Measurements from ENCODE around the gene RPL13.

GRCh38 chr16:88925004-88925939, 51.7 kb downstream of the CBFA2T3 start:
- RRBS: 93% methylated on average over 25 of the region's 41 CpGs

GRCh38 chr16:89244831-89245355, 27.4 kb downstream of the ZNF778 start:
- RRBS: no CpG with 5 or more reads among the region's 12 CpGs

- RRBS: 100% methylated on average over 4 of the region's 49 CpGs
Measured at GRCh38 chr16:89270071-89271175, 52.9 kb downstream of the ZNF778 start.

DNA sequence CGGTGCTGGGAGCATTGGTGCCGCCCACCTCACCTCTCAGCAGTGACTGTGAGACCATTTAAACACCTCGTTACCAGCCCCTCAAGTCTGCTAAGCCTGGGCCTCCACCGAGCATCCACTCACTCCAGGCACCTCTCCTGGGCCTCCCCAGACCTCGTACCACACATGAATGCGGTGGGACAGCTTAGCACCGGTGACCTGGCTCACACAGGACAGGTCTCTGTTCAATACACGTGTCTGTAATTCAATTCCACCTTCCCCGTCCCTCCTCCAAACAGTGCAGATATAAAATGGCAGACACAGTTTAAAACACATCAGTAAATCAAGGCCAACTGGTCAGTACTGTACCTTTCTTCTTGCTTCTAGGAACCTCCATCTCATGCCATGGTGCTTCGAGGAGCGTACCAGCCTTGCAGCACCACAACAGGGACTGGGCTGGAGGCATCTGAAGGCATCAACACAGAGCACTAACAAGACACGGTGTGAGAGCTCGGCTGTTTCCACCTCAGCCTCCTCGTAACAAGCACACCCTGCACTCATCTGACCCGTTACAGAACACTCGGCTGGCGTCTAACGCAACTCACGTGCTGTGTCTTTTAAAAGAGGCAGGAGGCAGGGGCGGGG, 73.9 kb downstream of the ZNF778 start:
- RRBS: no CpG with 5 or more reads among the region's 20 CpGs

GRCh38 chr16:89292197-89293075, 74.9 kb downstream of the ZNF778 start:
- RRBS: no CpG with 5 or more reads among the region's 29 CpGs

DNA sequence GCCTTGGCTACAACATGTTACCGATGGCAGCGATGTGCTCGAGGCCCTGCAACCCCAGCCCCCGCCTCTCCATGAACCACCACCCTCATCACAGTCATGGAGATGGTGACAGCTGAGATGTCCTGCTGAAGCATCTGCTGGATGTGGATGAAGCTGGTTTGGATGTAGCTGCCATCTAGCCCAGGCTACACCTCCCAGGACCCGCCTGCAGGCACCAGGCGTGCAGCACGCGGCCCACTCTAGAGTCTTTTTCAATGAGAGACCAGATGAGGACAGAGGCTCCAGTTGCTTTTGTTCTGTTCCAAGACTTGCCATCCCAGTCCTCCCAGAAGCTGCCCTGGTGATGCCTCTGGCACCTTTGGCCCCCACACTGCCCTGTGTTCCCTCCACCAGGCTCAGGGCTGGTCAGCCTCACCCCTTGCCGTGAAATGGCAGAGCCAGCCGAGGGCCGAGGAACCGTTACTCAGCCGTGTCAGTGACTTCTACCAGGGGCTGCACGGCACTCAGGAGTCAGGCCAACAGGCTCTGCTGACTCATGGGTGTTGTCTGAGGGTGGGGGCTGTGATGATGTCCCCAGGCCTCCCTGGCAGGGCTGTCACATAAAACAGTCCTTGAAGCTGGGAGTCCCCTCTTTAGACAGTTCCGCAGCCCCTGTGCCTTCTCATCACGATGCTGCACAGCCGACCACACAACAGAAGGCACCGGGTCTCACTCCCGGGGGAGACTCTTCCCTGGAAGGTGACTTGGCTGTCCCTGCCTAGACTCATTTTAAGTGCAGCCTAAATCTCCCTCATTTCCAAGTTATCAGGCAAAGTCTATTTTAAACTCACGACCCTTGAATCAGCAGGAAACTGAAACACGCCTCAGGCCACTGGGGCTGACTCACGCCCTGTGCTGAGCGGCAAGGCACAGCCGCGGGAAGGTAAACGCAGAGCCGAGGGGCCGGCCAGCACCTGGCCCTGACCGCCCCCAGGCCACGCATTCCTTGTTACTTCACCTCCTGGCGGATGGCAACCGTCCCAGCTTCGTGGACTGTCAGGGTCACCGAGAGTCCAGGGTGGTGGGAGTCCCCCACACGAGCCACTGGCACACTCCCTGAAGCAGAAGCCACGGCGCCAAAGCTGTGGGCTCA, 102.4 kb downstream of the ZNF778 start:
- RRBS: no CpG with 5 or more reads among the region's 37 CpGs

DNA sequence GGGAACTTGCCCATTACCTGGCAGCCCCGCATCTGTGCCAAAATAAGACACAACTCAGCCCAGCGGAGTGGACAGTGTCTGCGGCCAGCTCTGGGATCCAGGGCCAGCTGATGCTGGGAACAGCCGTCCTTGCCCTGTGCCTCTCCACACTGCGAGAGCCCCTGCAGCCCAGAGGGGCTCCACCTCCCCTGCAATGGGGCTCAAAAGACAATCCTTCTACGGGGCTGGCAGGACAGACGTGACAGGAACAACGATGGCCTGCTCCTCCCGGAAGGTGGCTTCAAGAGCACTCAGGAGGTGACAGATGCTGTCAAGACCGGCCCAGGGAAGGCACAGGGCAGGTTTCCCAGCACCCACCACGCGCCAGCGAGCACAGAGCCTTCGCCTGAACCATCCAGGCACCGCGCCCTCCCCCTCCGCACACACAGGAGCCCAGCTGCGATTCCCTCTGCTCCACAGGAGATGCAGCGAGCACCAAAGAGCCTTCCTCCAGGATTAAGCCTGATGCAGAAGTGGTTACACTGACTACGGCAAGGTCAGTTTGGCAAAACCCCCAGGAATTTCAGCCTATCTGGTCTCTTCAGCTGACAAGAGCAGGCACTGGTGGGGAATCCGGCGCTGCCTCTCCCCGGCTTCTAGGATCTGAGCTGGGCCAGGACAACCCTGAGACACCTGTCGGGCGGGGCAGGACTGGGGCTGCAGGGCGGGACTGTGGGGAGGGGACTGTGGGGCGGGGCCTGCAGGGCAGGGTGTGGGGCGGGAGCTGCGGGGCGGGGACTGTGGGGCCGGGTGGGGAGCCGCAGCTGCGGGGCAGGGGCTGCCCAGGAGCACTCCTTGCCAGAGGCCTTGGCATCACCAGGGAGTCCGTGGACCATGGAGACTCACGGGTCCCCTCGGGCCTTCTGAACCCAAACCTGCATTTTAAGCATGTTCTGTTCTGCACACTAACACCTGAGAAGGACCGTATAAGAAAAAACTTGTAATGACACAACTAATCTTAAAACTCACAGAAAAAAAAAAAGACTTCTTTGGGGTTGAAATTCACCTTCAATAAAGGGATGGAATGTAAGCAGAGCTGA, 103.5 kb downstream of the ZNF778 start:
- RRBS: no CpG with 5 or more reads among the region's 37 CpGs

DNA sequence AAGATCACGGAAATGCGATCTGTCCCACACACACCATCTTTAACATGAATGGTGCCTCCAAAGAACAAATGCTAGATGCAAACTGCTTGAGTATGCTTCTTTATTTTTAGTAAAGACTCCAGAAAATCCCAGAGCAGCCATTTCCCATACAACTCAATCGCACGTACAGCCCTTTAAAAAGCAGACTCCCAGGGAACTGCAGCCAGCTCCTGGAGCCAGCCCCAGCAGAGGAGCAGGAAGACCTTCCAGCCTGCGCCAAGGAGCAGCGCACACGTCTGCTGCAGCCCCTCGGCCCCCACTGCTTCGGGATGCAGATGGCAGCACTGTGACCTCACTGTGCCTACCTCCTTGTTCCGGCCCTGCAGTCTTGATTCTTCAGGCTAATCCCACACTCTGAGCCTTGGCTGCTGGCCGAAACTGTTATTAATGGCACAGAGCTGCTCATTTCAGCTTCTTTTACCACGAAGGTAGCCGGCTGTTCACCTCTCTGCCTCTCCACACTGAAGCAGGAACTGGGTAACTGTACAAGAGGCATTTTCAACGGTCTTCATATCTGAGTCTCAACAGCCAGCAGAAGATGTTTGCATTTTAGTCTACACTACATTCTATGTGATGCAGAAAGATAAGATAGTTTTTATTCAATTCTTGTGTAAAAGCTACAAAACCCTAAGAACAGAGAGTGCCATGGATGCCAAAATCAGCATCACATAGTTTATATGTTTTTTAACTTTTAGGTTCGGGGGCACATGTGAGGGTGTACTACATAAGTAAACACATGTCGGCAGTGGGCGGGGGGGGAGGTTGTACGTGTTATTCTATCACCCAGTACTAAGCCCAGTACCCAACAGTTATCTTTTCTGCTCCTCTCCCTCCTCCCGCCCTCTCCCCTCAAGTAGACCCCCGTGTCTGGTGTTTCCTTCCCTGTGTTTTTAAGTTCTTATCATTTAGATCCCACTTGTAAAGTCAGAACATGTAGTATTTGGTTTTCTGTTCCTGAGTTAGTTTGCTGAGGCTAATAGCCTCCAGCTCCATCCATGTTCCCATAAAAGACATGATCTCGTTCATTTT, 130.8 kb downstream of the ANKRD11 start:
- RRBS: 100% methylated on average over 1 of the region's 21 CpGs

- RRBS: no CpG with 5 or more reads among the region's 15 CpGs
Measured at GRCh38 chr16:89393823-89394495, 96.4 kb downstream of the ANKRD11 start.

DNA sequence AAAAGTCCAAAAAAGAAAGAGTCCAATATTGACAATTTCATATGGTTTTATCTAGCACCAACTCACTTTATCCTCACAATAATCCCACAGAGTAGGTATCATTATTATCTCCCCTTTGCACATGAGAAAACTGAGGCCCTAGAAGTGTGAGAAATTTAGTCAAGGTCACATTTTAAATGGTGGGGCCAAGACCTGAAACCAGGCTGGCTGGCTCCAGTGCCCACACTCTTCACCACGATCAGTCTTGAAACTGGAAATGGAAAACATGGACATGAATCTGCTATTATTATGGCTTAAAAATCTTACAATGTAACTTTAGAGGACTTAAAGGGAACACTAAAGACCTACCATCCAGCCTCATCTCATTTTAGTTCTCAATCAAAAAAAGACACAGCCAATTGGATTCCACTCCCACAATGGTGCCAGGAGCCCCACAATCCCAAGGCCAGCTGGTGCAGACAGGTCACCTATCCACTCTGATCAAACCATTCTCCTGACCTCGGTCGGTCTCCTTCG, 65.2 kb downstream of the ANKRD11 start:
- RRBS: no CpG with 5 or more reads among the region's 4 CpGs

DNA sequence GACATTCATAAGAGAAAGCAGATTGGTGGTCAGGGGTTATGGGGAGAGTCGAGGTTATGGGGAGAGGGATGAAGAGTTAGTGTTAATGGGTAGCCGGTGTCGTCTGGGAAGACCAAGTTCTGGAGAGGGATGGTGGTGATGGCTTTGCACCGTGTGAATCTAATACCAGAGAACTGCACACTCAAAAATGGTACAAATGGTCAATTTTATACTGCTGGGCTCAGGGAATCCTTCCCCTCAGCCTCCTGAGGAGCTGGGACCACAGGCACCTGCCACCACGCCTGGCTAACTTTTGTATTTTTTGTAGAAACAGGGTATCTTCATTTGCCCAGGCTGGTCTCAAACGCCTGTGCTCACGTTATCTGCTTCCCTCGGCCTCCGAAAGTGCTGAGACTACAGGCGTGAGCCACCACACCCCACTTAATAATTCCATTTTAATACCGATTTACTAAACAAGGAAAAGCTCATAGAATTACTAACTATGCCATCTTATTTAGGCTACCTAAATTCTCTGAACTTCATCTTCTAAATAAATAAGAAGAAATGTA, 29.1 kb downstream of the ANKRD11 start:
- RRBS: no CpG with 5 or more reads among the region's 11 CpGs

- RRBS: no CpG with 5 or more reads among the region's 7 CpGs
Measured at GRCh38 chr16:89482764-89483250, 7.6 kb downstream of the ANKRD11 start.

- RRBS: no CpG with 5 or more reads among the region's 14 CpGs
Measured at GRCh38 chr16:89525155-89525719, 17.0 kb downstream of the SPG7 start.

DNA sequence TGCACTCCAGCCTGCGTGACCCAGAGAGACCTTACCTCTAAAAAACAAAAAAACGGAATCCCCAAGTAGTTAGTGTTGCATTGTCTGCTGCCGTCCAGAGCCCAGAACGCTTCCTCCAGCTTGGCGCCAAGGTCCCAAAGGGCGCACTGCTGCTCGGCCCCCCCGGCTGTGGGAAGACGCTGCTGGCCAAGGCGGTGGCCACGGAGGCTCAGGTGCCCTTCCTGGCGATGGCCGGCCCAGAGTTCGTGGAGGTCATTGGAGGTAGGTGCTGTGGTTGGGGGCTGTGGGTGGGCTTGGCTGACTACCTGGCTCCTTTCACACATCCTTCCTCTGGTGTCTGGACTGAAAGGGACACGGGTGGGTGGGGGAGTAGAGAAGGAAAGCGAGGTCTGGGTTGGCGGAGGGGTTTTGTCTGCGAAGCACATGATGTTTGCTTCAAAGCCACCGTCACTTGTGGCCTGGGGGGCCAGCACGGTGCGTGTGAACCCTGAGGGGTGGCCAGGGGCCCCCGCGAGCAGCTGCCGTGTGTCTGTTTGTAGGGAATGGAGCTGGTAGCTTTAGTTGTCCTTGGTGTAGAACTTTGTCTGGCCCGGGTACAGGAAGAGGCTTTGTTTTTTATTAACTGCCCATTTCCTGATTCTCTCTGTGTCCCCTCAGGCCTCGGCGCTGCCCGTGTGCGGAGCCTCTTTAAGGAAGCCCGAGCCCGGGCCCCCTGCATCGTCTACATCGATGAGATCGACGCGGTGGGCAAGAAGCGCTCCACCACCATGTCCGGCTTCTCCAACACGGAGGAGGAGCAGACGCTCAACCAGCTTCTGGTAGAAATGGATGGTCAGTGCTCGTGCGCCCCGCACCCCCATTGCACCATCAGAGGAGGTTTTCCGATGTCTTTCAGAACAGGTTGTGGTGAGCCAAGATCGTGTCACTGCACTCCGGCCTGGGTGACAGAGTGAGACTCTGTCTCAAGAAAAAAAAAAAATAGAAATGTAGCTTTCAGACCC, 23.9 kb downstream of the SPG7 start:
- RRBS: 98% methylated on average over 8 of the region's 46 CpGs

DNA sequence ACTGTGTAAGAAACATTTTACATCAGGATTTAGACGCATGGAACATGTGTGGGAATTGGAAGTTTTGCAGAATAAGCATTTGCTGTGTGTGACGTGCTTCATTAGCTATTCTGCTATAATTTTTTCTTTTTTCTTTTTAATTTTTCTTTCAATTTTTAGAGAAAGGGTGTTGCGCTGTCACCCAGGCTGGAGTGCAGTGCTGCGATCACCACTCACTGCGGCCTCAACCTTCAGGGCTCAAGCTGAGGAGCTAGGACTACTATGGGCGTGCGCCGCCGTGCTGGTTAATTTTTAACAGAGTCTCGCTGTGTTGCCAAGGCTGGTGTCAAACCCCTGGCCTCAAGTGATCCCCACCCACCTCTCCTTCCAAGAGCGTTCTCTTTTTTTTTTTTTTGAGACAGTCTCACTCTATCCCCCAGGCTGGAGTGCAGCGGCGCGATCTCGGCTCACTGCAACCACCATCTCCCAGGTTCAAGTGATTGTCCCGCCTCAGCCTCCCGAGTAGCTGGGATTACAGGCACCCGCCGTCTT, 14.7 kb upstream of the RPL13 start:
- RRBS: no CpG with 5 or more reads among the region's 19 CpGs

DNA sequence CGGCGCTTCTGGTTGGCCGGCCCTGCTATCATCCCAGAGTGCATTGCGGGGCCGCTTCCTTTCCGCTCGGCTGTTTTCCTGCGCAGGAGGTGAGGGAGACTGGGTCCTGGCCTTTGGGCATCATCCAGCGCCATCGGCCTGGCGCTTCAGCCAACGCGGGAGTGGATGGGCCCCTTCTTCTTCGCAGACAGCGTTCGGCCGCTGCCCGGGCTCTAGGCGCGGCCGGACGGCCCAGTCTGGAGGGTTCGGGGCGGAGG, at the start of gene RPL13:
Gene RPL13 (plus strand): TSS at position 59 of the 257 bp plus-strand sequence.
- RRBS: 2% methylated on average over 4 of the region's 24 CpGs

DNA sequence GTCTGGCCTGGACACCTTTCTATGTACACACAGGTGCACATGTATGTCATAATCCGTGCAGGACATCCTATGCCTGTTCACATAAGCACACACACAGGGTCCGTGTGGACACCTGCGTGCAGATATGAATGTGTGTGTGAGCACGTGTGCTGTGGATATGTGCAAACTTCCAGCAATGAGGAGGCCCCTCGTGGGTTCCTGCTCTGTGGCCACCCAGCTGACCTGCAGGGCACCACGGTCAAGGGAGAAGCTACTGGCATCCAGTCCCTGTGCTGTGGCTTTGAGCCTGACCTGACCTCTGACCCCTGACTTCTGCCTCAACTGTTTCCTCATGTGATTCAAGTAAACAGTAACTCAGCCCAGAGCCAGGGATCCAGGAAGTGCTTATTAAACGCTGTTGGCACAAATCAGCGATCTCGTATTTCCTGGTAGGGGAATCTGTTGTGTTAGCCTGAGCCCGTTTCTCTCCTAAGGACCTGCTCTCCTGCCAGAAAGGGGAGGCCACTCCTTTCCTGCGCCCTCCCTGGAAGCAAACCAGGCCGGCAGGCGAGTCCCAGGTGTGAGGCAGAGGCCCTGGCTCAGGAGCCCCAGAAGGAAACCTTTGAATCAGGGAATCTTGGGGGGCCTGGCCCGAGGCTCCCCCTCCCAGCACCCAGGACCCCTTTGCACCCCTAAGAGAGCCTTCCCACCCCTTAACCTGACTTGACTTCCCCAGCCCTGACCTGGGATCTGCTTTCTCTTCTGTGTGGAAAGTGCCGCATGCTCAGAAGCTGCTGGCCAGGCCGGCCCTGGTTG, 6.6 kb downstream of the CPNE7 start:
- RRBS: no CpG with 5 or more reads among the region's 16 CpGs

- RRBS: no CpG with 5 or more reads among the region's 10 CpGs
Measured at GRCh38 chr16:89629849-89630436, 16.5 kb downstream of the DPEP1 start.

DNA sequence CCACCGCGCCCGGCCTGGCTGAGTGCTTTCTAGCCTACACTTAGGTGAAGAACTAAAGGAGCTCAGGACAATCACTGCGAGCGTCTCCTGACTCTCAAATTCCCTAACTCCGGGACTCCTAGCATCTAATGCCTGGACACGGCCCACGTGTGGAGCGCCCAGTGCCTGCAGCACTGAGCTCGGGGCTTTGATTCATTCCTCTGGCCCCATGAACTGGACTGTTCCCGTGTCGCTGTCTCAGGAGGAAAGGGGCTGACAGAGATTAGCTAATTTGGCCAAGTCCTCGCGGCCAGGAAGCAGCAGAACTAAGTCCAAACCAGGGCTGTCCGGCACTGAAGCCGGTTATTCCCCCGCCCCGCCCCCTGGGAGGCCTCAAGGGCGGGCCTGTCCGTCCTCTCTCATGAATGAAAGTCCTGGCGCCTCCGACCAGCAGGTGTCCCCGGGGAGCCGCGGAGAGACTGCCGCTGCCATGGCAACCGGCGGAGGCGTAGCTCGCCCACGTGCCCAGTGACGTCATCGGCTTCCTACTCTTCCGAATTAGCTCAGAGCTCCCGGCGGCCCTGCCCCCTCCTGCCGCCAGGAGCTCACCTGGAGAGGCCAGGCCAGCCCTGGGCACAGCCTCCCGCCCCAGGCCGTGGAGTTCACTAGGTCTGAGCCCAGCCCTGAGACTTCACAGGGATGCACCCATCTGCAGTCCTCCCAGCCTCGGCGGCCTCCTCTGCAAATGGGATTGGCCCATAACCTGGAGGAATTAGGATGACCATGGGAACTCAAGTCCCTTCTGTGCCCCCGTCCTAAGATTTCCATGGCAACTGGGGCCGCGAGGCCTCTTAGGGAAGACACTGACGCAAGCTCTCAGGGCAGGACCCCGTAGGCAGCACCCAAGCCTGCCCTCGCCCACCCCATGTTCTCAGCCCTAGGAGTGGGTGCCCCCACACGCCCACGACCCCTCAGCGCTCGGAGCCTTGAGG, 1.4 kb downstream of the SPATA2L start:
- RRBS: 13% methylated on average over 21 of the region's 51 CpGs

DNA sequence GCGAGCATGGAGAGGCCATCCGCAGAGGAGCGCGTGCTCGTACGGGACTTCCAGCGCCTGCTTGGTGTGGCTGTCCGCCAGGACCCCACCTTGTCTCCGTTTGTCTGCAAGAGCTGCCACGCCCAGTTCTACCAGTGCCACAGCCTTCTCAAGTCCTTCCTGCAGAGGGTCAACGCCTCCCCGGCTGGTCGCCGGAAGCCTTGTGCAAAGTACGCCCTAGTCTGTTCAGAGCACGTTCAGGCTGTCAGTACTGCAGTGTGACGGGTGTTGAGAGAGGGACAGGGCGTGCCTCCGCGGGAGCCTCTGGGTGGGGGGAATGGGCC, 1.2 kb downstream of the ZNF276 start:
- RRBS: no CpG with 5 or more reads among the region's 20 CpGs

Measured in CMK (cell line).